Smooth muscle cell (in vitro differentiated cells): ENCODE measurements around a stretch of chr18.

GRCh38 chr18:21600017-21600136 lies 627 bp downstream of the ESCO1 start:
- RAMPAGE, long total RNA, result no peak

GRCh38 chr18:21773405-21774028 lies 32.9 kb downstream of the MIB1 start:
- RAMPAGE, long total RNA, result no peak

GRCh38 chr18:21799614-21800396 lies 59.2 kb downstream of the MIB1 start:
- RAMPAGE, long total RNA, result no peak

- RAMPAGE, long total RNA, result no peak
Observed at GRCh38 chr18:21856692-21857342, 116.2 kb downstream of the MIB1 start.

DNA sequence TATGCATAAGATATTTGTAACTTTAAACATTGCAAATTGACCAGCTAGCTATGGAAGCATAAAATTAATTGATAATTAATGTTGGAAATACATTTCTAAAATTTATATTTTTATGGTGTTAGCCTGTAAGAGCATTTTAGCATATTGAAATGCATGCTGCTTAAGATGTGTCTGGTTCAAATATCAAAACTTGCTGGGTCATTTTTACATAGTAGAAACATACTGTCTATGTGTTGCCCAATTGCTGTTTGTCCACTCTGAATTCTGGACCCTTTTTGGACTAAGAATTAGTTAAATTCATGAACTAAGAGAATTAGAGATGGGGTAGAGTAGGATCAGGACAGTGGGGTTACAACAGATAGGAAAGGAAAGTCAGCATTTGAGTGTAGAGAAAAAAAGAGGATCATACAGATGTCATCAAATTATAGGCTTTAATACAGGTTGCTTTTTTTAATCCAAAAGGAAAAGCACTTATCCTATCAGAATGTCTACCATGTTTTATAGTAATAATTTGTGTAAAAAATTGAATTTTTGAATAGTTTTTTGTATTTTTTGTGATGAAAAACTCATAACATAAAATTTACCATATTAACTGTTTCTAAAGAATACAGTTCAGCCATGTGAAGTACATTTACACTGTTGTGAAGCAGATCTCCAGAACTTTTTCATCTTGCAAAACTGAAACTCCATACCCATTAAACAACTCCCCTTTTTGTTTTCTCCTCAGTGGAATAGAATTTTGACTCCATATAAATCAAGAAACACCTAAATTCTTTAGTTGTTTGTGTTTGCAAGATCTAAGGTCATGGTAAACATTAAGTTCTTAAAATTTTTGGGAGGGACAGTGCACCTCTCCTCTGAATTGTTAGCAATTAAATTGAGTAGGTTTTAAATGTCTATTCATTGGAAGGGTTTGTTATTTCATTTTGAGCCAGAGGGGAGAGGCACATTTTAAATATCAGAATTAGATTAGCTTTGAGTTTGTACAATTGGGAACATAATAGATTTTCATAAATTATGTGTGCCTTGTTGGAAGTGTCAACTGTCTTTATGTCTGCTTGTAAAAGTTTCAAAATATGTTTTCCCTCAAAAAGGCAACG lies 127.3 kb downstream of the MIB1 start:
- RAMPAGE, long total RNA, result no peak

DNA sequence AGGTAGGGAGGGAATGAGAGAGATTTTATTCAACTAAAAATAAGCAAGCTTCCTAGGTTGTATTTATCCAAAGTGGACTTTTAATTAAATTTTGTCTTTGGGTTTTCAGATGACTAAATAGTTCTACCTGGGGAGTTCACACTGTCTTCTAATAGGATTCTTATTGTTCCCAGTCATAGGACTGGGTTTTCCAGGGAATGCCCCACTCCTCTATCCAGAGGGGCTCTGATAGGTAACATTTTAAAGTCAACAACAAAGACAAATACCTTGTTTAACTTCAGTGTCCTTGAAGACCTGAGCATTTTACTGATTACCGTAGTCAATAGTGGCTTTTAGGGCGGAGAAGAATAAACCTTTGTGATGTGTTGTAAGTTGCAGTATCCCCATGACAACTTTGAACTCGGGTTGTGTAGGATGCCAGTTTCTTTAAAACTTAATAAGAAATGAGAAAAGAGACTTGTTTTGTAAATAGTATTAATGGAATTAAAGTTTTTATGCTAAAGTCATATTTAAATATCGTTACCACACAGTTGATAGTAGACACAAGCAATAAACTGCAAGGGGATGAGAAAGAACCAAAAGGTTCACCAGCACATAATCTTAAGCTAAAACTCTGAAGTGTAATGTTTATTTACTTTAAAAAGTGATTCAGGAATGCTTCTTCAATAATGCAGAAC lies 6.0 kb downstream of the GATA6 start:
- RAMPAGE, long total RNA, result no peak

- RAMPAGE, long total RNA, result no peak
Observed at GRCh38 chr18:22186247-22186626, 16.8 kb downstream of the GATA6 start.

DNA sequence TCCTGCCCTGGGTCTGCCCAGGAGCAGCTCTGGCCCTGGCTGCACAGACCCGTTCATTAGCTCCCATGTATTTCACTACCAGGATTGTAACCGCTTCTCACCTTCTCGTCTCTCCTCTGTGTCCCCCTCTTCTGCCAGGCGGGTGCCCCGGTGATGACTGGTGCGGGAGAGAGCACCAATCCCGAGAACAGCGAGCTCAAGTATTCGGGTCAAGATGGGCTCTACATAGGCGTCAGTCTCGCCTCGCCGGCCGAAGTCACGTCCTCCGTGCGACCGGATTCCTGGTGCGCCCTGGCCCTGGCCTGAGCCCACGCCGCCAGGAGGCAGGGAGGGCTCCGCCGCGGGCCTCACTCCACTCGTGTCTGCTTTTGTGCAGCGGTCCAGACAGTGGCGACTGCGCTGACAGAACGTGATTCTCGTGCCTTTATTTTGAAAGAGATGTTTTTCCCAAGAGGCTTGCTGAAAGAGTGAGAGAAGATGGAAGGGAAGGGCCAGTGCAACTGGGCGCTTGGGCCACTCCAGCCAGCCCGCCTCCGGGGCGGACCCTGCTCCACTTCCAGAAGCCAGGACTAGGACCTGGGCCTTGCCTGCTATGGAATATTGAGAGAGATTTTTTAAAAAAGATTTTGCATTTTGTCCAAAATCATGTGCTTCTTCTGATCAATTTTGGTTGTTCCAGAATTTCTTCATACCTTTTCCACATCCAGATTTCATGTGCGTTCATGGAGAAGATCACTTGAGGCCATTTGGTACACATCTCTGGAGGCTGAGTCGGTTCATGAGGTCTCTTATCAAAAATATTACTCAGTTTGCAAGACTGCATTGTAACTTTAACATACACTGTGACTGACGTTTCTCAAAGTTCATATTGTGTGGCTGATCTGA lies 31.4 kb downstream of the GATA6 start:
- RAMPAGE, long total RNA, result no peak

DNA sequence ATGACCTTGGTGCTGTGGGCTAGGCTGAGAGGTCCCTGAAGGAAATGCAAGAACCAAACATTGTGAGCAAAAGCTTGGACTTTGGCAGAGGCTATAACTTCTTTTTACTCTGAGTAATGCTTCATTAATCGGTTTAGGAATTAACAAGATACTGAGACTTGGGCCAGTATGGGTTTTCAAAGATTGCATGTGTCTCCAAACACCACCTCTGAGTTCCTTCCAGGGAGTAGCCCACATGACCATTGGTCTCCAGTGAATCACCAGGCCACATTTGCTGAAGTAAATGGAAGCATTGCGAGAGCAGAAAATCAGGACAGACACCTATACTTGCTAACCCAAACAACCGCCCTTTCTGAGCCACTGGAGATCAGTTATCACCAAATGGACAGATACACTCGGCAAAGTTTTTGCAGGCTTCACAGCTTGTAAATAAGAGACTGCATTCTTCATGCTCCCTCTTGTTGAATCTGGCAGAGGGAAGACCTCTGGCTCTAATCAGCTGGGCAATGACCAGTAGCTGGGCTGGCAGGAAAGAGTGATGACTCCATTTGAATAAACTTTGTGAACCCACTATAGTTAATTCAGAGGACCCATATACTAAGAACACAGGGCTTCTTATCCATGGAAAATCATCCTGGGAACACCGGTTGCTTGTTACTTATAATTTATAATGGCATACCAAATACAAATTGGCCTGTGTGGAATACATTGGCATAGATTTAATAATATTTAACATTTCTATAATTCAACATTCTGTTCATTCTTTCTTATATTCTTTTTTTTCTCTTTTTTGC lies 41.0 kb downstream of the GATA6 start:
- RAMPAGE, long total RNA, result no peak

- RAMPAGE, long total RNA, result no peak
Observed at GRCh38 chr18:22277539-22278198, 108.3 kb downstream of the GATA6 start.

DNA sequence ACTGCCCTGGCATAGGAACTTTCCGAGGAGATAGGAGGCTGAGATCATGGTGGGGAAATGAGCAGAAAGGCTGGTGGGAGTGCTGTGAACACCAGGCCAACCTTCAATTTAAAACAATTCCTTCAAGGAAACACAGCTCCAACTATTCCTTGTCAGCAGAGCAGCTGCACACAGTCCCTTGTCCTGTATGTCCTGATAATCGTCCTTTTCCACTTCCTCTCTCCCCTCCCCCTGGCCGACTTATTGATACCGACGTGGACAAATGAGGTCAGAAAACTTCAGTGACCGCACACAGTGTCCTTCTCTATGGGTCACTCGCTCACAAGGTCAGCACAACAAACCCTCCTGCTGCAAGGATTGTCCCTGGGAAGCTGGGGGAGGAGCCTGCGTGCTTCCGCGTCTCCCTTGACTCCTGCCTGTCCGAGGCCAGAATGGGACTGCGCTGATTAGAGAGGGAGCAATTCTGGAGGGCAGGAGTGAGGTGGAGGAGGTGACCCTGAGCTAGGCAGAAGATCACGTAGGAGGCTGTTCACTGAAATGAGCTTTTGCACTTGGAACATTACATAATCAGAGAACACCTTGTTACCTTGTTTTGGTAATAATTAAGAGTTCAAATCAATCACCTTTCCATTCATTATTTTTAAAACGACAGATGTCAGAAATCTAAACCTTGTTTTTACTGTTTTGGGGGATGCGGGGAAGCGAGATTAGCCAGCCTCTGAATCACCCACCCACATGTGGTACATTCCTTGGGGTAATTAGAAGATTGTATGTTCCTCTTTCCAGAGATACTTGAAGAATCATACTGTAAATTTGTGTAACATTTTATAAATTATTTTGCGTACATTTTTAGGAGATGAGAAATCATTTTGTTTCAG lies 70.7 kb downstream of the CTAGE1 start:
- RAMPAGE, long total RNA, result no peak

DNA sequence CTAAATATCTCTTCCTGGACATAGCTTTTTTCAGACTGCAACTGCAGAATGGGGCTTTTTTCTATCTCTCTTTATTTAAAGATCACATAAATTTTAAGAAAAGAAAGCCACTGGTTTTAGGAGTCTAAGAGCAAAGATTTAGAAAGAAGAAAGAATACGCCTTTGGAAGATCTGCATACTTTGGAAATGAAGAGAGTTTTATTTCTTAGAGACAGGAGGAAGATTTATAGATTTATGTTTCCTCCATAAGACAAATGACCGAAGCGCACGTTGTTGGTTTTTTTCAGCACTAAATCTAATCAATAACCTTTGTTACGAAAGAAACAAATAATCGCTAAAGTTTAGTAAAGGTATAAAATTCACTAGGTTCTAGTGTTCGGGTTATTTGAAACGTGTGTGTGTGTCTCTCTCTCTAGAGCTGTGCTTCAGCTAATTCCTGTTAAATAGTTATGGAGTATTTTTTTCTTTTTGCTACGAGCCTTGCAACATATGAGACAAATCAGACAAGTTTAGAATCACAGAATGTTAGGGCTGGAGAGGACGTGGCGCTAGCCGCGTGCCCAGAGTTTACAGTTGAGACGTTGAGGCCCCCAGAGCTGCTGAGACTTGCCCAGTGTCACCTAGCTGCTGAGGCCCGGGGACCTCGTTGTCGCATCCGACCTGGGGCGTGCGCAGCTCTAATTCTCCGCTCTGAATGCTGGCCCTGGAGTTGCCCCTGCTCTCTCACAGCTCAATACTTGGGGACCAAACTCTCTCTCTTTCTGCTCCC lies 69.9 kb downstream of the CTAGE1 start:
- RAMPAGE, long total RNA, result no peak

DNA sequence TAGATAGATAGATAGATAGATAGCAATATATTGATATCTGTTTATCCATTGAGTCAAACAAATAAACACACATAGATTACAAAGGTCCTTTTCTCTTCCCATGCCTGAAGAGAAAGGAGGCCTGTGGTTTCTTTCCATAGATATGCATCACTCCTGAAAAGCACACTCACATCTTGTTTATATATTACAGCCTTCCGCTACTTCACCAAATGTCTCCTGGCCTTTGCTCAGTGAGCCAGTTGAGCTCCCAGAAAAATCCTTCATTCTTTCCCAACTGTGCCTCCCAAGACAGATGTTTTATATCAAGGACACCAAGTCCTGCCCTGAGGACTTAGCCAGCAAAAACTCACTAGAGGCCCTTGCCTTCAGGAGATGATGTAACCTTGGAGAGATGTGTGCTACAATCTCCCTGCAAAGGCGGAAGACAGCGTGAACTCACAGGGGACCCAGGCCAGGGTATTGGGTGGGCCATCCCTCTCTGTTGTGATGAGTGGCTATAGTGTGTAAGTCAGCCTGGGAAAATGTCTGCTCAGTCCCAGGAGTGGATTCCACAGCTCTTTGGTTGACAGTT lies 86.0 kb upstream of the CTAGE1 start:
- RAMPAGE, long total RNA, result no peak

DNA sequence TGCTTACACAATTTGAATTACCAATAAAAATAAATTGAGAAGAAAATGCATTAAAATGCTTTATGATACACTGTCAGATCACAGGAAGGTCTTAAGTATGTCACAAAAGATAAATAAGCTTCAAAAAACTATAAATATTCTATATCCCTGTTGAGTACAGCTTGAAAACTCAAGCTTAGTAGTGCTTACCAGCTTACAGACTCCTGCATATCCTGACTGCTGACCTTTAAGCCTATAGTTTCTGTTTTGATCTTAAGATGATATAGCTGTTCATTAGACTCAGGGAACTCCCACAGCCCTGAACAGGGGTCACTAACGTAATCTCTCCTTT lies 93.8 kb upstream of the RBBP8 start:
- RAMPAGE, long total RNA, result no peak

DNA sequence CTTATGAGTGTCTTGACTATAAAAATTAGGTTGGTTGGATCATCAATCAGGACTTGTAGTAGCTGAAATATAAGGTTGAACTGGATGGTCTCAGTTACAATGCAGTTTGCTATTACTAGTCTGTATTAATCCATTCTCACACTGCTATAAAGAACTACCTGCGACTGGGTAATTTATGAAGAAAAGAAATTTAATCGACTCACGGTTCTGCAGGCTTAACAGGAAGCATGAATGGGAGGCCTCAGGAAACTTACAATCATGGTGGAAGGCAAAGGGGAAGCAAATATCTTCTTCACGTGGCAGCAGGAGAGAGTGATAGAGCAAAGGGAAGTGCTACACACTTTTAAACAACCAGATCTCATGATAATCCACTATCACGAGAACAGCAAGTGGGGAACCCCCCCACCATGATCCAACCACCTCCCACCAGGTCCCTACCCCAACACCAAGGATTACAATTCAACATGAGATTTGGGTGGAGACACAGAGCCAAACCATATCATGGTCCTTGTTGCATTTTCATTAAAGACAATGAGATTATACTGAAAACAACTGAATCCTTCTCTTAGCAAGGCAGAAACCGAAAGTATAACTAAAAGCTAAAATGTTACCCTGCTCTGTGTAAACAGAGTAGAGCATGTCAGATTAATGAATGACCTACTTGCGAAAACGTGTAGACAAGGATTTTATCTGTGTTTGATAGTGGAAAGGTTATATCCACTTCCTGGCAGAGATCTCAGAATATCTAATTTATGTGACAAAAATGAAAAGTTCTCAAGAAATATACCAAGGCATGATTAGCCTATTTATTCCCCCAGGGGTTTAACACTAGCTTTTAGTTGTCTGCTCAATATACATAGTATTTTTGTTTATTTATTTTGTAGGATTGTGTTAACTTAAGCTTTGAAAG lies 60.1 kb upstream of the RBBP8 start:
- RAMPAGE, long total RNA, result no peak

GRCh38 chr18:23099454-23100060 lies 35.7 kb upstream of the CABLES1 start:
- RAMPAGE, long total RNA, result no peak

GRCh38 chr18:23114880-23115288 lies 20.4 kb upstream of the CABLES1 start:
- RAMPAGE, long total RNA, result no peak

DNA sequence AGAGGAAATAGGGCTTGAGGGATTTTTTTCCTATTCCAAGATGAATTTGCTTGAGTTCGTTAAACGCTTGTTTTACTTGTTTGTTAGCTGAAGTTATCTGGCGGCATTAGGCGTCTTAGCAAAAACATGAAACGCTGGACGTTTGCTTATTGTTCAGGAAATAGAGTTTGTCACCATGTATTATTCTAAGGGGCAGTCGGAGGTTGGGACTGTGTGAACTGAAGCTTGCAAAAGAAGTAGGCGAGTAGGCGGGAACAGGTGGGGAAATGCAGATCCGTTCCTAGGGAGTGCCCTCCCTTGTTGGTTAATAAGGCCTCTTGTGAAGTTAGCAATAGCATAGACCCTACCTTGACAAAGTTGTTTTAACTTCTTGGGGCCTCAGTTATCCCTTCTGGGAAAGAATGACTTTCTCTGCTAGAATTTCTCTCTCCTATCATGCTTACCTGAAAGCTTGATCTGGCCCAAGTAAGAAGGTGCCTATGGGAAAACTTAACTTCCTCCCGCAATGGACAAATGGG lies 2.0 kb downstream of the CABLES1 start:
- RAMPAGE, long total RNA, result no peak

DNA sequence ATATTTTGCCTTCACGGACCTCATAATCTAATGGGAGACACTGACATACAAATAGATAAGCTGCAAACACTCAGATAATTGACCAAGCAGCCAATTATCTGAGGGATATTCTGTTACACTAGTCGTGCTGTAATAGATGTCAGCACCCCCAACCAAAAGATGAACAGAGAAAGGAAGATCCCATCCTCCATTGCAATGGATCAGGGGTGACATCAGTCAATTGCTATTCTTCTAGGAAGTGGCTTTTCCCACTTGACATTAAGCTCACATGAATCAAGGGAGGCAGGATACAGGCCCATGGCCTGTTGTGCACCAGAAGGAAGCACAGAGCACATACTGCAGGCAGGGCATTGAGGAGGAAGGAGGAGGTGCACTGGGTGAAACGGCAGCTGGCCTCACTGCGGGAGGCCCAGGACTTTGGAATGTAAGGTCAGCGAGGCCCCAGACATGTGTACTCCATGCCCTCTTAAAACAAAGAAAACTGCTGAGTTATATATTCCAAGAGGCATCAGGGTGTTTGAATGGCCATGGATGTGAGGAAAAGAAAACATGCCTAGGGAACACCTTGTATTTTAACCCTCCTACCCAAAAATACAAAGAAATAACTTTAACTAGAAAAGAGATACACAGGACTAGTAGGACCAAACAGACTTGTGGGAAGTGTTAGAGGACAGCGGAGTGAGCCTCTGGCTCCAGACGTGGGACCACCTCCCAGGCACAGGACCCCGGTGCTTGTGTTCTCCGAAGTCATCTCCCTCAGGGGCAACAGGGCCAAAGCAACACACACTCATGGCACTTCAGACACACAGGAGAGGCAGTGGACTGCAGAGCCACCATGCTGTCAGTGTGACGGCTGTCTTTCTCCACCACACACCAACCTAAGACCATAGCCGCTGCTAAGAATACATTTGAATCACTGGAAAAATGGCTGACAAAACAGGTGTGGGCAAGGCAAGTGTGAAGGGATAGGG lies 36.2 kb downstream of the TMEM241 start:
- RAMPAGE, long total RNA, result no peak

GRCh38 chr18:23519518-23519953 lies 16.2 kb downstream of the RMC1 start:
- RAMPAGE, long total RNA, result no peak